Measurements from ENCODE around the genes SSUH2, SRGAP3 and LHFPL4.

DNA sequence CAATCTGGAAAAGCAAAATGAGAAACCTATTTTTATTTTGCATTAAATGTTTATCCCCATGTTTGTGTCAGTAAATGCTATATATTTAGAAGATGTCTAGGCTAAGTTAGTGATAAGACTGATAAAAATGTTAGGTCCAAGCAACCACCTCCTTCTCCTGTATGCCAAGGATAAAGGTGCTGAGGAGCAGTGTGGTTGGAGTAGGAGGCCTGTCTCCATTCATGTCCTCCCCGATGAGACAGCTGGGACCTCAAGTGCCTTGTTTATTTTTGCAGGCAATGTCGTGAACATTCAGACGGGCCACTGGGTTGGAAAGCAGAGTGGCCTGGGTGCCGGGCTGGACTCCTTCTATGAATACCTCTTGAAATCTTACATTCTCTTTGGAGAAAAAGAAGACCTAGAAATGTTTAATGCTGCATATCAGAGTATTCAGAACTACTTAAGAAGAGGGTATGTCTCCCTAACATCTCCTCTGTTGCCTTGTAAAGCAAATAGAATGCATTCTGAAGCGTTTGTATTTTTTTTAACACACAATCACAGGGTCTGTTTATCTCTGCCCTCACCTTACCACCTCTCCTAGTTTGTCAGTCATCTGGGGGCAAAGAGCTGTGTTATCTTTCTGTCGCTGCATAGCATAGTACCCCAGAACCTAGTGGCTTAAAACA lies 17.4 kb downstream of the EDEM1 start:
- PRO-cap, result no peak

DNA sequence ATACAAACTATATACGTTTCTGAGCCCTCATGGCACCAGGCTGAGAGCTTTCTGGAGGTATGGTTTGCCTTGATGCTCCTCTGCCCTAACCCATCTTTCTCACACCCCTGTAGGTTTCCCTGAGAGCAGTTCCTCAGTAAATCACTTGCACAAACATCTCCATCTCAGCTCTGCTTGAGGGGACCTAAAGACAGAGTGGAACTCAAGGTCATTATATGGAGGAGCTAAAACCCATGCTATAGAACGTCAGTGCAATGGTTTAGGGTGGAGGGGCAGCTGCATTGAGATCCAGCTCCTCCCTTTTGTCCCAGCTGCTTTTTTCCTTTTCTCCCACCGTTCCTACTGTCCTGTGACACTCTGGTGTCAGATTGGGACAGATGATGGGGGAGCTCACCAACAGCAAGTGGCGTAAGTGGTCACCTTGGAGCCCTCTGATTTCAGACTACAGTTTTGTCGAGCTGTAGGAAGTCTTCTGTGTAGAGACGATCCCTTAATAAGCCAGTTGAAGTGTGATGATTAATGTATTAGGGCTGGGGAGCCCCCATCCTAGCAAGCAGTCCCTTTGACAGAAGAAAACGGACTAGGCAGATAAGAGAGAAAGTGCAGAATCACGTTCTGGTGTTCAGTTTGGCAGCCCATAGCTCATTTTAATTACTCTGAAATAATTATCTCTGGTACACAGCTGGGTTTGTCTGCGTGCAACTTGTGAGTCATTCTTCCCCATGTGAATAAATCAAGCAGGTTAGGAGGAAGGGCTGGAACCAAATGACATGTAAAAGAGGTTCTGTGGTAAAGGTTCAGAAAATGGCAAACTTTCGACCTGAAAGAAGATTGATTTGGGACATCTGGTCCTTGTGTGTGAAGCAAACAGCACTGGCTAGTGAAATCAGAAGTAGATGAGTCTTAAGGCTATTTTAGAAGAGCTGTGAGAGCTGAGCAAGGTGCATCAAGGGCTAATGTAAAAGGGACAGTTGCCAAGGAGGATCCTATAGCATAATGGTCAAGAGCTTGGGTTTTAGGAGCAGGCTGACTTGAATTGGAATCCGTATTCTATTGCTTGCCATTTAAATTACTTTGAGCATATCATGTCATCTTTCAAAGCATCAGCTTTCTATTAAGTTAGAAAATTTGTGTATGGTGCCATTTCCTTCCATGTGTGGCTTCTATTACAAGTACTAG lies 241.3 kb downstream of the EDEM1 start:
- PRO-cap, result no peak

- PRO-cap, result no peak
Measured at GRCh38 chr3:6862571-6863063, 1.7 kb downstream of the GRM7 start.

DNA sequence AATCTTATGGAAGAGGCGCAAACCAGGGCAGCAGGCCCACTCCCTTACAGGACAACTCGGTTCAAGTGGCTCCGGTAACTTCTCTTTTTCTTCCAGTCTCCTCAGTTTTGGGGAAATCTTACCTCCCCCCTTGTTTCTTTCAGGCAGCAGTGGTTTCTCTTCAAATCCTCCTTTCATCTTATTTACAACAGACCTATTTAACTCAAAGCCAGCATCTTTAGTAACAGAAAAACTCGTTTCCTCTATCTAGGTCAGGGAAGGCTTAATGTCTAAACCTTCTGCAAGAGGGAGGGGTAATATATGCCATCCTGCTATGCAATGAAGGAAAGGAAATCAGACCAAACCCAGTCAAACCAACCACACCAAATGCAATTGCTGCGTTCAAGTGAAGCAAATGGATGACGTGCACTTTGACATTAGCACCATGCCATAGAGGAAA lies 163.1 kb downstream of the GRM7 start:
- PRO-cap, result no peak

DNA sequence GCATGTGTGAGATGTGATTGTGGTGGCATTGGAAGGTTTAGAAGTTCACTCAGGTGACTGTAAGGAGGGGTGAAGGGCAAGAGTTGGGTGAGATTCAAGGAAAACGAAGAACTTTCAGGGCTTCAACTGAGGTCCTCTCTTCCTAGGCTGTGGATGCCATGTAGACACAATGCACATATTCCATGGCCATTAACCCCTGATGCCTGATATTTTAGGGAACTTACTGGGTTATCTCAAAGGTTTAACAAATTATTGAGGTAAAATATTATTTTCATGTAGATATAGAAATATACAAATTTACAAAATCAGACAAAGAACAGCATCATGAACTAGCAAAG lies 447.7 kb downstream of the GRM7 start:
- PRO-cap, result no peak

- PRO-cap, result no peak
Measured at GRCh38 chr3:7505152-7505512, 644.2 kb downstream of the GRM7 start.

GRCh38 chr3:8445844-8446327 lies 55.7 kb upstream of the LMCD1 start:
- PRO-cap, result no peak

- PRO-cap, result no peak
Measured at GRCh38 chr3:8488338-8488797, 13.3 kb upstream of the LMCD1 start.

DNA sequence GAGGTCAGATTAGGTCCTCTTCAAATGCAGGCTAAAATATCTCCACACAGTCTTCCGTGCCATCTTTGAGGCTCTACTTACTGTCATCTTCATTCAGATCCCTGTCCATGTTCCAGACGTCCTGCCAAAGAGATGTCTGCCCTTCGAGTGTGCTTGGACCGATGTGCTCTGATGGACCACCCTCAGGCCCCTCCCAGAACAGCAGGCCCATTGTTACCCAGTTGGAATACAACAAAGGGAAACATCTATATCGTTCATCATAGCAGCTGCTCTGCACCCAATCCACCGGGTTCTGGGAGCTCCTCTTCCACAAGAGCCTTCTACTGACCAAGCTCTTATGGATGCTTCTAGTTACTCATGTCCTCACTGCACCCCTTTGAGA lies at the start of gene SSUH2:
Gene SSUH2 (minus strand): TSS at position 149 of the 382 bp plus-strand sequence.
- PRO-cap, result no peak

DNA sequence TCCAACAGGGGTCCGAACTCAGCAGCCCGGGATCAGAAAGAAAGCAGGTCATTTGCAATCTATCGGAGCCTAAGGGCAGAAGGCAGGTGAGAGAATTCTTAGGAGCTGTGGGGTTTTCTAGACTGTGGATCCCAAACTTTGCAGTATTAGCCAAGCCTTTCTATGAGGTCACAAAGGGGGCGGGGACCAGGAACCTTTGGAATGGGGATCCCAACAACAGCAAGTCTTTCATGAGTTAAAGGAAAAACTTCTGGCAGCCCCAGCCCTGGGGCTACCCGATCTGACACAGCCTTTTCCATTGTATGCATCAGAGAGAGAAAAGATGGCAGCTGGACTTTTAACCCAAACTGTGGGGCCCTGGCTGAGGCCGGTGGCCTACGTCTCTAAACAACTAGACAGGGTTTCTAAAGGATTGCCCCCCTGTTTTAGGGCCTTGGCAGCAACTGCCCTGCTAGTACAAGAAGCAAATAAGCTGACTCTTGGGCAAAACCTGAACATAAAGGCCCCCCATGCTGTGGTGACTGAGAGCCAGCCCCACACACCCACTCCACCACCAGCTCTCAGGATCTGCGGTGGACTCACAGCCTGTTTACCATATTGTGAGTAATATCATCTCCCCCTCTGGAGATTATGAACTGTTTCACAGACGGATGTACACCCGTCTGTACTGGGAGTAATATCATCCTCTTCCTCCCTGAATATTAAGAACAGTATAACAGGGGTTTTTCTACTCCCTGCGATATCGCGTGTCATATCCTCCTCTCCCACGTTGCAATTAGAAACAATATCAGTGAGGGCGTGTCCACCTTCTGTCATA lies 32.9 kb upstream of the SSUH2 start:
- PRO-cap, result no peak

DNA sequence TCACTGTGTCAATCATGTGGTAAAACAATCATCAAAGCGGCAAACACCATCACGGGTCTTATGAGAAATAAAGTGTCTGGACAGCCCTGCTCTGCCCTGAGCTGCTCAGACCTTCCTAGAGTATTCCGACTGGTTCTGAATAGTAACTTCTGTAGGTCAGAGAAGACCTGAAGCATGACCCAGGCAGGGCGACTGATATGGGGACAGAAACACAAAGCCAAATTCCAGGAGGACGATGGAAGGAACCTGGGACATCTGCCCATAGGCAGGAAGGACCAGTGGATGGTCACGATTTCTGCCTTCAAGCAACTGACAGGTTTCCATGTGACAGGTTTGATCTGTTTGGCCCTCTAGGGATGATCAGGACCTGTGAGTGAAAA lies 137.4 kb upstream of the RAD18 start:
- PRO-cap, result no peak

- PRO-cap, result no peak
Measured at GRCh38 chr3:9248544-9249272, 738 bp downstream of the SRGAP3 start.

DNA sequence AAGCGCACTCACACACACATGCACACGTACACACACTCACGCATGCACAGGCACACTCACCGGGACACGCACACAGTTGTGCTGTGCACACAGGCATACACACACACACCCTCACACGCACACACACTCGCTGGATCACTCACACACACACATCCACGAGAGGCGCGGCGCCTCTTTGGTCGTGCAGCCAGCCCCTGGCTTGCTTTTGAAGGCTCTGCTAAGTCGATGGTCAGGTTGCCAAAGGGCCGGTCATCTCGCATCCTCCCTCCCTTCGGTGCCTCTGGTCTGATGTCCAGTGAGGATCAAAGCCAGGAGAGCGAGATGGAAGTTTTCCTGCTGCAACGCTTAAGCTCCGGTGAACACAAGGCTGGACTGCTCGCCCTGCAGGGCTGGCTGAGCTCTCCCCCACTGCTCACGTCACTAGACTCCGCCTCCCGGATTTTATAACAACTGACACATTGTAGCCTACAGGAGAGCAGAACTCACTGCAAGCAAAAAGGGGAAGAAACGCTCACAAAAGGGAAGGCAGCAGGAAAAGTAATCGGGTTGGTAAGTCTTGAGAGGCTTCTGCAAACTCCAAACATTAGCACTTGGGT lies at the start of gene SRGAP3:
Gene SRGAP3 (minus strand): TSS at position 374 of the 596 bp plus-strand sequence.
- PRO-cap, result bidirectional peak, plus-strand start at position 486 of the sequence, minus-strand start at position 374 of the sequence

GRCh38 chr3:9280030-9280370 lies 30.6 kb upstream of the SRGAP3 start:
- PRO-cap, result no peak

DNA sequence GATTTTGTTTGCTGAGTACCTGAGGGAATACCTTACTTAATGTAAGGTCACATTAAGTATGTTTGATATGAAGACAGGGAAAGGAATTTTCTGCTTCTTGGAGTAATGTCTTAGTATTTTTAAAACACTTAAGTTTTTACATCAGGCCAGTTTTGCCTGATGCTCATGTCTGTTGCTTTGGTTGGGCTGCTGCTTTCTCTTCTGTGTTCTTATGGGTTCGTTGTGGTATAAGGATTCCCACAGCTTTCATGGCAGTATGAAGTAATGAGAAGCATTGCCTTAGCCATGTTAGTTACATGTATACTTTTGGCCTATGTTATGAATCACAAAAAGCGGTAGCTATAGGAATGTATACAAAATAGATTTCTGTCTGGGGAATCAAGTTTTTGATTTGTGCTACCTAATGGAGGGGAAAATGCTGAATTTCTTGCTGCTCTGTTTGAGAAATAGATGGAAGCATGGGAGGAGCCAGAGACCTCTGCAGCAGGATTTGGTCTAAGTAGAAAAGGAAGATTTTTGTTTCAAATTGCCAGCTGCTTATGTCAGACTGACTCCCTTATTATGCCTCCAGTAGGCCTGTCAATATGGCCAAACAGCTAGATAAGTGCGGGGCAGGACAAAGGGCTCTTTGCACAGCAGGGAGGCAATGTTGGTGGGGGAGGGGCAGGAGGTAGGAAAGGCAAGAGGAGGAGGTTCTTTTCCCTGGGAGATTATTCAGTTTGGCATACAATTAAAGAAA lies 5.2 kb downstream of the SETD5 start:
- PRO-cap, result no peak

DNA sequence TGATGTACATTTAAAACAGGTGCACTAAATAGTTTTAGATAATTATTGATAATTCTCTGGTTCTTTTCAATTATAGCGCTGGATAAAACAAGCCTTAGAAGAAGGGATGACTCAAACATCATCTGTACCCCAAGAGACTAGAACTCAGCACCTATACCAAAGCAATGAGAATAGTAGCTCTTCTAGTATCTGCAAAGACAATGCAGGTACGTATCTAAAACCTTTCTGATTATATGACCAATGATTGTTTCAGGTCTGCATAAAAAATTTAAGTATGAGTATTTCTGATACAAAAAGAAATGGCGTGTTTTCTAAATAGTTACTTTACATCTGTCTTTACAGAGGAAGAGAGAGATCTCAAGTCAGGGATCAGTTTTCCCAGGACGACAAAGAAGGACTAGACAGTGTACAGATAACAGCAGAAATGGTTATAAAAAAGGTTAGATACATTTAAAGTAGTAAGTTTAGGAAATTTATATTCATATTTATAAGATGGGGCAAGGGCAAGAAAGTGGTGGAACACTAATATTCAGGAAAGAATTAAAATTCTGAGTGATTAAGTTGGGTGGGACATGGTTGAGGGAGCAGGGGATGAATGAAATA lies 56.3 kb downstream of the SETD5 start:
- PRO-cap, result no peak

GRCh38 chr3:9477303-9477787 lies 76.3 kb downstream of the LHFPL4 start:
- PRO-cap, result no peak

DNA sequence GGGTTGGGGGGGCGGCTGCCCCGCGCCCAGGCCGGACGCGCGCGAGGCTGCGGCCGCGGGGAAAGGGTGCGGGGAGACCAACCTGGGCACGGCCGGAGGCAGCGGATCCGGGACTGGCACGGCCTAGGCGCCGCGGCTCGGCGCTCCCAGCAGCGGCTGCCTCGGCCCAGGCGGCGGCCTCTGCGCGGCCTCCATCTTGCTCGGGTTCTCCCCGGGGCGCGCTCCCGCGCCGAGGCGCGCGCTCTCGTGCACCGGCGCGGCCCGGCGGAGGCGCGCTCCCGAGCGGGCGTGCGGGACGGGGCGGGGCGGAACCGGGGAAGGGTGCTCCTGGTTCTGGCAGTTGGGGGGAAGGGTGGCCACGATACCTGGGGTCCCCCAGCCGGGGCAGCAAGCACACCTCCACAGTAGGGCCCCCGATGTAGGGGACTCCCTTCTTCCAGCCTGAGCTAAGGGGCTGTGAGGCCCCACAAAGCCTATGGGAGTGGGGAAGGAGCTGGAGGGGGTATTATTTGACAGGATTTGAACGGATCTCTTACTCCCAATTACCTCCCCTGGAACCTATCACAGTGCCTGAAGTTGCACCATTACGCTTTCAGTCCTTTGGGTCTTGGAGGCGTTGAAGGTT lies at the start of gene LHFPL4:
Gene LHFPL4 (minus strand): TSS at position 220 of the 625 bp plus-strand sequence.
- PRO-cap, result no peak

GRCh38 chr3:9726951-9727587 lies 4.5 kb upstream of the BRPF1 start:
- PRO-cap, result no peak

GRCh38 chr3:9749252-9749658 lies 497 bp upstream of the OGG1 start:
- PRO-cap, result no peak